A673 (cell line): ENCODE measurements around a stretch of chr15.

DNA sequence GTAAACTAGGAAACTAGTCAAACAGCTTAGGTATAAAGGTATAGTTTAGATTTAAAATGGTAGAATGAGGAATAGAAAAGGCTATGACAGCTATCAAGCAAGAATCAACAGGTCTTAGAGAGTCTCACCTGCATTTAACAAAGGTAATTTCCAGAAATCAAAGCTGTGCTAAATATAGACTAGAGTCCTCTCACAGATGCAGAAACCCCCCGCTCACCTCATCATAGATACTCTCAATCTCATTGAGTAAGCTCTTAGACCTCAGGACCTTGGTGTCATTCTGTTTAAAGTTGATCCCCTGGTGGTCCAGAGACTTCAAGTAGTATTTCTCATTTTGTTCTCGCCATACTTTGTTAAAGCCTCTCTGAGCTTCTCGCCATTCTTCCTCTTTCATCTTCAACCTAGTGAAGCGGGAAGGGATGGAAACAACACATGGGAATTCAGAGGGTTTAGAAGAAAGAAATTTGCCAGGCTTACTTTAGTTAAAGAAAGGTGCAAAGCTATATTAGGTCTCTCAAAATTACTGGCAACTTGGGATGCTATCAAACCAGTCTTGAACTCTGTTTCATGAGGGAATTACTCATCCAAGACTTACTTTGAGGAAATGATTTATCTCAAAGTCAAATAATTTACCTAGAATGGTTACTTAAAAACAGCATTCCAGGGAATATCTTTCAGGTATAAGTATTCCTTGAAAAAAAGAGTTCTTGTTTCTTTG lies 26.2 kb upstream of the MAN2C1 start:
- PRO-cap: no peak

GRCh38 chr15:75396172-75396745 lies 27.9 kb upstream of the MAN2C1 start:
- PRO-cap: no peak

- PRO-cap: bidirectional peak, plus-strand start at chr15:75453188, minus-strand start at chr15:75452961; bidirectional peak, plus-strand start at chr15:75453526, minus-strand start at chr15:75453468
Measured at GRCh38 chr15:75452868-75453806, 1.6 kb upstream of the SIN3A start.

DNA sequence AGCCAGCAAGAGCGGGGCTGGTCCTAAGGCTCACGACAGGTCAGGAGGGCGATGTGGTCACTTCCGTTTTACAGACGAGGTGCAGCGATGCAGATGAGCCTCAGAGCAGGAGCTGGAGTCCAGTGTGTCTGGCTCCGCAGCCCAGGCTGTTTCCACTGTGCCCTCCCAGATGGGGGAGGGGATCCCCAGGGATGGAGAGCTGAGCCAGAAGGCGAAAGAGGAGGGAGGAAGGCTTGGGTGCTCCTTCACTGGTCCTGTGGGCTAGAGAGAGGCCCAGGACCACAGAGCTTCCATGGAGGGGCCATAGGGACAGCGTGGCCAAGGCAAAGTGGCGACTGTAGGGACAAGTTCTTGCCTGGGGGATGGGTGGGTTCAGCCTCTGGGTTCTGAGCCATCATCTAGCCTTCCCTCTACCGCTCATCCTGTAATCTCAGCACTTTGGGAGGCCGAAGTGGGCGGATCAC lies 5.7 kb downstream of the SNX33 start:
- PRO-cap: no peak

DNA sequence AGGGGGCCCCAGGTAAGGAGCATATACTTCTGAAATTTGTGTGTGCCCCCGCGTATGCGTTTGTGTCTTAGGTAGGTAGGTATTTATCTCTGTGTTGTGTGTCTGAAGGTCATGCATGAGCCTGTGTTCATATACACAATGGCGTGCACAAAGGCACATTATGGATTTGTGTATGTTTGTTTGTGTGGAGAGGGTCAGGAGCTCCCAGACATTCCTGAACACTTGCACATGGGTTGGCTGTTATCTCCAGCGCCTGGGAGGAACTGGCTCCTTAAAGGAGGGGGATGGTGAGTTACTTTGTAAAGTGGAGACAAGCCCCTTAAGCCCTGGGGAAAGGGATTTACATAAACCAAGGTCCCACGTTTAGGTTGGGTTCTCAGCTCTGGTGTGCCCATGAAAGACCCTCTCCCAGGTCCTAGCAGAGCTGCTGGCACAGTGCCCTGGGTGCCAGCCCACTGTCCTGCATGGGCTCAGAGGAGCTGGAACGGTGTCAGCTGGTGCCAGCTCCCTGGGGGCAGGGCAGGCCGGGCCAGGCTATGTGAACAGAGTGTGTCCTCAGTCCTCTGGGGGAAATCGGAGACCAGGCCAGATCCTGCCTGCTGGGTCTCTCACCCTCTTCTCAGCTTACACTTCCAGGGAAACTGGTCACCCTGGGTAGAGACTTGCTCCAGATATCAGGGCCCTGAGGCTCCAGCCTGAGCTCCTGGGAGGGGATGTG lies 25.0 kb downstream of the SNX33 start:
- PRO-cap: no peak

GRCh38 chr15:75699438-75699883 lies 13.2 kb downstream of the CSPG4 start:
- PRO-cap: no peak

GRCh38 chr15:75723485-75723791 lies 403 bp upstream of the ODF3L1 start:
- PRO-cap: no peak

DNA sequence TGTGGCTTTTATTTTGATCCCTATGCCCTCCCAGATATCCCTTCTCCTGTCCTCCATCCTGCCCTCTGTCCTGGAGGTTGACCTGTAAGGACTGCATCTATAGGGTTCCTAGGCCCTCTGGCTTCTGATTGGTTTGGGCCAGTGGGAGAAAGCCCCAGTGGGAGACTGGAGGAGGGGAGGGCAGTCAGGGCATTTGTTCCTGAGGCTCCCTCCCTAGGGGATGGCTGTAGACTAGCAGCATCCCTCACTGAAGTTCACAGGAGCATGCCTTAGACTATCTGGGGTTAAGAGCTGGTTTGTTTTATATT lies 19.0 kb upstream of the UBE2Q2 start:
- PRO-cap: no peak

GRCh38 chr15:76172604-76173307 lies 113.0 kb downstream of the TMEM266 start:
- PRO-cap: no peak

- PRO-cap: no peak
Measured at GRCh38 chr15:76196946-76197442, 114.3 kb downstream of the ETFA start.

DNA sequence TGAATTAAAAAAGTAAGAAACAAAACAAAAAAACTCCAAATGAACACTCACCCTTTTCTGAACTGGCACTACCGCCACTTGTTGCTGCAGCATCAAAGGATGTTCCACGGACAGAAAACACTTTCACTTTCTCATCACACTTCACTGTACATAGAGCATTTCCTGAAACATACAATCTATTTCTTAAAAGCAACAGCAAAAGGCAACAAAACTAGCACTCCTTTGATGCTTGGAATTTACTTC lies 25.0 kb downstream of the ETFA start:
- PRO-cap: no peak

DNA sequence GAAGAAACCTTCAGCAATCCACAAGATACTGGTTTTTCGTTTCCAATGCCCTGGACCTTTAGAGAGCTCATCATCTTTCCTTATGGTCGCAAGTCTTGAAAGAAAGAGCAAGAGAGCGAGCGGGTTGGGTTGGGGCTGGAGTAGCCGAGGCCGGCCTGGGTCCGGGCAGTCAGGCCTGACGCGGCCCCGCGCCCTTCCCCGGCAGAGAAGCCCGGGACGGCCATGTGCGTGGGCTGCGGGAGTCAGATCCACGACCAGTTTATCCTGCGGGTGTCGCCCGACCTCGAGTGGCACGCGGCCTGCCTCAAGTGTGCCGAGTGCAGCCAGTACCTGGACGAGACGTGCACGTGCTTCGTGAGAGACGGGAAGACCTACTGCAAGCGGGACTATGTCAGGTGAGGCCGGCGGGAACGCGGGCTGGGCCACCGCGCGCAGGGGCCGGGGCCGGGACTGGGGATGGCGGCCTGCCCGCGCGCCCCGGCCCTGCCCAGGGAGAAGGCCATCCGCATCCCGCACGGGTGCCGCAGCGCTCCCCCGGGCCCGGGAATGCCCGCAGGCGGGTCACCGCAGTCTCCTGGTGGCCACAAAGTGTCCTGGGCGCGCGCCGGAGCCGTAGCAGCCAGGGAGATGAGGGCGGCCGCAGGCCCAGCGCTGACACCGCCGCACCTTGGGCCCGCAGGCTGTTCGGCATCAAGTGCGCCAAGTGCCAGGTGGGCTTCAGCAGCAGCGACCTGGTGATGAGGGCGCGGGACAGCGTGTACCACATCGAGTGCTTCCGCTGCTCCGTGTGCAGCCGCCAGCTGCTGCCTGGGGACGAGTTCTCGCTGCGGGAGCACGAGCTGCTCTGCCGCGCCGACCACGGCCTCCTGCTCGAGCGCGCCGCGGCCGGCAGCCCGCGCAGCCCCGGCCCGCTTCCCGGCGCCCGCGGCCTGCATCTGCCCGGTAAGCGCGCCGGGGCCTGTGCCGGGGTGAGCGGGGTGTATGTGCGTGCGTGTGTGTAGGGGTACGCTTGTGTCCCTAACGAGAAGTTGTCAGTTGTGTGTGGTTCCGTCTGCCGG lies 1.3 kb downstream of the ISL2 start:
- PRO-cap: no peak

DNA sequence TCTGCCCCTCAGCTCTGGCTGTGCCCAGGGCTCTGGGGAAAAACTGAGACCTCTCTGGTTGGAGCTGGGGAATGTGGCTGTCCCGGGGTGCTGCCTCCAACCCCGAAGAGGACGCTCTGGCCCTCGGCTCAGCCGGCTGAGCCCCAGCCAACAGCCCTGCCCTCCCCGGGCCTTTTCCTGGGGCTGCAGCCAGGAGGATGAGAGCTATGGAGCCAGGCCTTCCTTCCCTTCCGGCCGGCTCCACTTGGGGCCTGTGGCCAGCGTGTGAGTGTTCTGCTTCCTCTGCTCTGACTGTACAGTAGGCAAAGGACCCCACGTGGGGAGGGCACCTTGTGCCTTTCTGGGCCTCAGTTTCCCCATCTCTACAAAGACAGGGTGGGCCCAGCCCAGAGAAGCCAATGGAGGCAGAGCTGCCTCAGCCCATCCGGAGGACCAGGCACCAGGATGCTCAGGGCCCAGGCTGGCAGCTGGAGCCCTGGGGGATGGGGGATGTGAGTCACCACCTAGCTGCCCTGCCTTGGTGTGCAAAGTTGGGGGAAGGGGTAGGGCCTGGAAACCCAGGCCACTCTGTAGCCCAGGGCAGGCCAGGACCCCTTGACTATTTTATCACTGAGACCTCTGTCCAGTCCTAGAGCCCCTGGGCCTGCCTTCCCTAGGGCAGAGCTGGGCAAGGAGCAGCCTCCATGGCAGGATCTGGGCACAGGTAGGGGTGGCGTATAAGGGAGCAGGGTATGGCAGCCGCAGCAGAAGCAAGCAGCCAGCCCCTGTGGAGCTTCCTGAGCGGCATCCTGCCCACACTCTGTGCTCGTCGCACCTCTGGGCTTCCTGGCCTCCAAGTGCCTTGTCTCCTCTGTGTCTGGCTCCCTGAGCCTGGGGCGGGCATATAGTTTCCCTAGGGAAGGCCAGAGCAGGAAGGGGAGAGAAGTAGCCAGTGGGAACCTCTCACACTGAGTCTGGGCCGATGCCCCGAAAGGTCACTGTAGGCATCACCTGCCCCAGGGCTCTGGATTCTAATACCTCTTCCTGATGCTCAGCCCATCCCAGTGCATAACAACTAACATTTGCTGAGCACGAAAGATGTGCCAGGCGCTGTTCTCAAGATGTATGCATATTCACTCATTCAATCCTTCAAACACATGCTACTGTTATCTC lies 1.8 kb downstream of the PSTPIP1 start:
- PRO-cap: no peak

- PRO-cap: no peak
Measured at GRCh38 chr15:76998678-76999169, 3.8 kb downstream of the PSTPIP1 start.

DNA sequence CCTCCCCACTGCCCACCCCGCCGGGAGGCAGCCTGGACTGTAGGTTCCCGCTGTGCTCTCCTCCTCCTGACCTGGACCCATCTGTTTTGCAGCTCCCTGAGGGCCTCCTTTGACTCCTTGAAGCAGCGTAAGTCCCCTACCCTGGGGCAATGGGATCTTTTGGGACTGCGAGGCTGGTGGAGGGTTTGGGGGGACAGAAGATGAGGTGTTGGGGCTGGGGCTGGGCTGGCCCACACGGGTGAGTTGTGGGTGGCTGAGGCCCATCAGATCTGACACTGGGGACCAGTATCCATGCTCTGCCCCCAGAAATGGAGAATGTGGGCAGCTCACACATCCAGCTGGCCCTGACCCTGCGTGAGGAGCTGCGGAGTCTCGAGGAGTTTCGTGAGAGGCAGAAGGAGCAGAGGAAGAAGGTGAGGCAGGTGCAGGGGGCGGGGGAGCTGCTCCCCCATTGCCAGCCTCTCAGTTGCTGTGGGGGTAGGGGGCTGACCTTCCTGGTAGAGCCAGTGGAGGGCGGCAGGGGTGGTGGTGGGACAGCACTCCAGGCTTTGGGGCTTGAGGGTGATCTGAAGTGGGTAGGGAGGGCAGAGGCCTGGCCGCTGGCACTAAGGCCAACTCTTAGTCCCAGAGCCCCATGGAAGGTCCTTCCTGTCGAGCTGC lies 30.4 kb downstream of the PSTPIP1 start:
- PRO-cap: no peak

GRCh38 chr15:77124428-77124924 lies 53.6 kb upstream of the TSPAN3 start:
- PRO-cap: no peak

GRCh38 chr15:77154994-77155567 lies 84.2 kb upstream of the TSPAN3 start:
- PRO-cap: no peak

GRCh38 chr15:77158103-77159075 lies 87.5 kb upstream of the TSPAN3 start:
- PRO-cap: no peak

DNA sequence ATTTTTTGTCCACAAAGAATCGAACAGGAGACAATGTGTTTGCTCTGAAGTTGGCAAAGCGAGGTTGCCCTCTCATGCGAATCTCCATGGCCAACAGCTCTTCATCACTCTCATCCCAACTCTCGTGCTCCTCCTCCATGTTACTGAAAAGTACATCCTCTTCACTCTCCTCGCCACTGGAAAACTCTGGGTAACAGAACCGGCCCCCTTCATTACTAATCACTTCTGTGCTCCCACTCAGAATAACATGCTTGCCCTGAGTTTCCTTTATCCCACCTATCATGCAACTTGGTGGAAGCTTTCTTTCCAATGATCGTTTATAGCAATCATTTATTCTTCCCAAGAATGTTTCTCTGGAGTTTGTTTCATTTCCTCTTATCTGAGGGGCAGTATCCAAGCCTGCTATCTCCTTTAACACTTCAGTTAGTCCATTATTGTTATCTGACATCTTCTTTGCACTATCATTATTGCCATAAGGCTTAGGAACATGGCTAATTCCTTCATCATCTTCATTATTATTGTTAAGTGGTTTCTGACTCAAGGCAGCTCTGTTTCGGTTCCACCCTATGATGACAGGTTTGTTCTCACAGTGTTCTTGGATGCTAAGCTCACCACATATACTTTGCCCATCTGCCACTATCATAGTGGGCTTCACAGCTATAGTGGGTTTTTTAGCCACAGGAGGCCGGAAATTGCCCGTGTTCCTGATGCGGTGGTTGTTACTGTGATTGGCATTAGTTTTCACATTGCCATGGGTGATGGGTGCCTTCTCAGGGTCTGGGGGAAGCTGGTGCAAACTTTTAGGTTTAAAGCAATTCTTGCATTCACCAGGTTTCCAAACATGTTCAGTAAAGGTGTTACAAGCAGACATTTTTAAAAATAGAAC lies 110.4 kb upstream of the TSPAN3 start:
- PRO-cap: no peak

DNA sequence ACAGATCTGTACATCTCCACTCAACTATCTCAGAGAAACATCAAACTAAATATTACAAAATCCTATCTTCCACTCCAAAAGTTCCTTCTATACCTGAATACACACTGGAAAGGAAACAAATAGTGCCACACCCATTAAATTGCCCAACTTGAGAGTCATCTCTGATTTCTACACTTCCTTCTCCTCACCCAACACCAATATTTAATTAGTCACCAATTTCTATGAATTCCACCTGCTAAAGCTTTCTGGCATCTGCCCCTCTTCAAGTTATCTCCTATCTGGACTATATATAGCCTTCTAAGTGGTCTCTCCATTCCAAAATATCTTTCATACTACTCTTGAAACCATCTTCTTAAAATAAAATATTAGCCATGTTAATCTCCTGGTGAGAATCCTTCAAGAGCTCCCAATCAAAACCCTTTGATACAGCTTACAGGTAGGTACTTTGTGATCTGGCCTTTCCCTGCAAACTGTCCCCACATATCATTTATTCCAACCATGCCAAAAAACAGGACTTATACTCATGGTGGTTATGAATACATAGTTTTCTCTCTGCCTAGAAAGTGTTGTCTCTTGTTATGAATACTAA lies 65.7 kb downstream of the PEAK1 start:
- PRO-cap: no peak